Cytotoxic T cell (primary cell): Measurements from ENCODE around the genes INSYN2A, MKI67 and EBF3.

DNA sequence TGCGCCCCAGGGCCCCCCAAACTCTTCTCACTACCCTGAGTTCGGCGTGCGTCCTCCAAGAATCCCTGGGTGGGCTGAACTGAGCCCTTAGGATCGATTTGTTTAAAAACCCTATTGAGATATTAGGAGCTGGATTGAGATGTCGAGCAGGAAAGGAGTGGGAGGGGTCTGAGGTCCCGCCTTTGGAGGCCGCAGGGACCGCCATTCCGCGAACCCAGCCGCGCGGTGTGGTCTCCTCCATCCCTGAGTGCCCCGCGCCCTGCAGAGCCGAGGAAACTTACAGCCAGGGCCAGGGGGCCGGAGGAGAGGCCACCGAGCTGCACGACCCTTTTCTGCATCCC lies 134.1 kb upstream of the CTBP2 start:
- PRO-cap, 2 experiments, result no peak in any of the 2 experiments

GRCh38 chr10:125691174-125691748 lies 8.3 kb upstream of the TEX36 start:
- PRO-cap, 2 experiments, result no peak in any of the 2 experiments

DNA sequence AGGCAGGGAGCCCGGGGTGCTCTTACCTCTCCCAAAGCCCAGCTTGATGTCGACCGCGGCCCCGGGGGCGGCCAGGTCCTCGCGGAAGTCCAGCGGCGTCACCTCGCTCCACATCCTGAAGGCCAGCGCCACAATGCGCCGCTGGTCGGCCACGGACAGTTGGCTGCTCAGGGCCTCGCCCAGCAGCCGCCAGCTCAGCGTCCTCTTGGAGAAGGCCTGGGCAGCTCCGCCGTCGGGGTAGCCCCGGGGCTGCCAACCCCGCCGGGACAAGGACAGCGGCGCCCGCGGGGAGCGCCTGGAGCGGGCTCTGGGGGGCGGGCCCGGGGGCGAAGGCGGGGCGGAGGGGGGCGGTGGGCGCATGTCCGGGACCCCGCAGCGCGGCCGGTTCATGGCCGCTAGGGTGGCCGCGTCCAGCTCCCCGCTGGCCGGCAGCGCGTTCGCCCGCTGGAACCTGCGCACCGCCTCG lies 1.8 kb downstream of the MMP21 start:
- PRO-cap, 2 experiments, result no peak in any of the 2 experiments

DNA sequence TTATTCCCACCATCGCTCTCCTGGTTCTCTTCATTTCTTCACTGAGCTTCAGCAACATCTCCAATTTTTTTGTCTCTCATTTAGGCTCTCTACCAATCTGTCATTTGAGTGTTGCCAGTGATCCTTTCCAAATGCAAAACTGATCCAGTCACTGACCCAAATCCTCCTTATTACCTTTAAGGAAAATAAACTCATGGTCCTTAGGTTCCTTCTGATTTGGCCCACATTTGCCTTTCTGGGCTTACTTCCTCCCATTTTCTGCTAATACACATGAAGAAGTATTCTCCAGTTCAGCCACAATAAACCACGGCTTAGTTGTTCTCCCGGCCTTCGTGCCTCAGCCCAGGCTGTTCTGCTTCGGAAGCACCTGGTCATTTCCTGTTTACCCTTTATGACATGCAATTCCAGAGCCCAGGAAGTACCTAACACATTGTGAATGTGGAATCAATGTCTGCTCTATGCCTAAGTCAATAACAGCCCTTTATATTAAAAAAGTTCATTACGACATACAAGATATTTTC lies 4.1 kb upstream of the FANK1 start:
- PRO-cap, 2 experiments, result no peak in any of the 2 experiments

DNA sequence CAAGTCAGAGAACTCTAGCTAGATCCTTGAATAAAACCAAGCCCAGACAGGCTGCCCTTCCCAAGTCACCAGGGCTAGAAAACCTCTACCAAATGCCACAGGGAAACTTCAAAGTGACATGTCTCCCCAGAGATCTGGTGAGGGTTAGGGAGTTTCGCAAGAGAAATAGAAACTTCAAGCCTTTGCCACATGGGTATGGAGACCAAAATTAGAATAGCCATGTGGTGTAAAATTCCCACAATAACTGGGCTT lies 14.4 kb downstream of the ADAM12 start:
- PRO-cap, 2 experiments, result no peak in any of the 2 experiments

DNA sequence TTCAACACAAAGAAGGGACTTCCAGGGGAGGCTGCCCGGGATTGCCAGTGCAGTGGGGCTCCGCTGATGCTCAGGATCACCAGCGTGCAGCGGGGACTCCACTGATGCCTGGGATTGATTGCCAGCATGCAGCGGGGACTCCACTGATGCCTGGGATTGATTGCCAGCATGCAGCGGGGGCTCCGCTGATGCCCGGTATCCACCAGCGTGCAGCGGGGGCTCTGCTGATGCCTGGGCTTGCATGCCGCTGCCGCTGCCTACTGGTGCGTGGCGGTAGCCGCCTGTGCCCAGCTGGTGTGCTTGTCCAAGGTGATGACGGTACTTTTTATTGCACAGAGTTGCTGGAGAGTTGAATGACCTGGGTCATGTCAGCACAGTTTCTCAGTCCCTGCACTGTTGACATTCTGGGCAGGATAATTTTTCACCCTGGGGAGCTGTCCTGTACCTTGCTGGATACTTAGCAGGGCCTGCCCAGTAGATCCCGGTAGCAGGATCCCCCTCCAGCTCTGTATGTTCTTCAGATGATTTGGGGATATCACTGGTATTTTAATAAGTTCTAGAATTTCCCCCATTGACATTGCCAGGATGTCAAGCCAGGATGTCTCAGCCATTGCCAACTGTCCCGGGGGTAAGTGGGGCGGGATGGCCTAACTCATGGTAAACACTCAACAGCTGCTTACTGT lies 13.0 kb downstream of the DOCK1 start:
- PRO-cap, 2 experiments, result no peak in any of the 2 experiments

- PRO-cap, 2 experiments, result no peak in any of the 2 experiments
These were observed 117.8 kb downstream of the DOCK1 start for GRCh38 chr10:127022992-127023410.

DNA sequence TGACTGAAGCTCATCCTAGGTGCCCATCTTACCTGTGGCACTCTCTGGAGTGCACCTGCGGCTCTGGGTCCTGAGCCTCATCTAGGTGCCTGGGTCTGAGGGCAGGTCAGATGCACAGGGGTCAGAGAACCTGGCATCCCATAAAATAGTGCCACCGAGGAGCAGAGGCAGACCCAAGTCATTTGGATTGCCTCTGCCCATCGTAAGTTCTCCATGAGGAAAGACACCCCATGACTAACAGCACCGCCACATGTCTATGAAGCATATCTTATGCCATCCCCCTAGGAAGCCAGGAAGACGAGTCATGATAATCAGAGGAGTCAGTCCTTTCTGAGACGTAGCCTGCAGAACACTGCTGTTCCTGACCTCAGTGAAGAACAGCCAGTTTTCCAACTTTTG lies 51.3 kb downstream of the INSYN2A start:
- PRO-cap, 2 experiments, result no peak in any of the 2 experiments

- PRO-cap, 2 experiments, result no peak in any of the 2 experiments
These were observed at the start of gene INSYN2A for GRCh38 chr10:127195772-127196632. Gene INSYN2A, minus strand, starts transcription at chr10:127196591.

GRCh38 chr10:127293435-127294238 lies 97.2 kb upstream of the INSYN2A start:
- PRO-cap, 2 experiments, result no peak in any of the 2 experiments

GRCh38 chr10:127890670-127891353 lies 1.9 kb downstream of the CLRN3 start:
- PRO-cap, 2 experiments, result no peak in any of the 2 experiments

GRCh38 chr10:127977380-127978019 lies 70.6 kb downstream of the PTPRE start:
- PRO-cap, 2 experiments, result no peak in any of the 2 experiments

DNA sequence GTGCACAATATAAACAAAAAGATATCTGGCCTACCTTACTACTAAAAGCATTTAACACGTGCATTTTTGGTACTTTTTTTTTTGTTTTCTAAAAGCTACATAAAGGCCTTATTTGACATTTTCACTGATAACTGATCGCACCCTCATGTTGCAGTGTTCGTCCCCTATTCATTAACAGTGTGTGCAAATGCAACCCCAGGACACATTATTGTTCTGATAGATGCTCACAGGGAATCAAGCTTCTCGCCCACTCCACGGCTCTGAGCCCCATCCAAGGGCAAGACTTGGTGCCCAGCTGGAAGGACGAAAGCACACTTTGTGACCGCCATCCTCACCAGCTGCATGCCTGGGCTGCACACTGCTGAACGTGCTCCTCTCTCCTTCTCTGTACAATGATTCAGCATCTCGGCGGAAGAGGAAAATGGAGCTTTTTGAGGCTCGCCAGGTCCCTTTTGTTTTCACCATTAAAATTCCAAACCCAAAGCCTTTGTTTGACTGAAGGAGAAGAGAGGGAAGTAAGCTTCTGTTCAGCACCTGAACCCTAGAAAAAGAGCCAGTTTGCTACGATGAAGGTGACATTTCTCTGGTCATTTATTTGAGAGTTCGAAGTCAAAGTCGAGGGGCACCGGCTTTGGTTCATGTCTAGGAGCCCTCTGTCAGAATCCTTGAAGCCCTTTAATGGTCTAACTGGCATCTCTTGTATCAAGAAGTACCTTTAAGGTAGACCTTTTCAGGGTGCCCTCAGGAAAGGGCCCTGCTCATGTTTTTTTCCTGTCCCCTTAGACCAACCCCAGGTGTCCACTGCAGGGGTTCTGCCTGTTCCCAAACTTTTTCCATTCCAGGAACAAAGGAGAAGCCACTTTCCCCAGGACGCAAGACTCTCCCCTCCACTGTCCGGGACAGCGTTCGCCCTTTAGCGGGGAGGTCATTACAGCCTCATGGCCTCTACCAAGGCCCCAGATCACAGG lies 41.7 kb downstream of the MKI67 start:
- PRO-cap, 2 experiments, result no peak in any of the 2 experiments

GRCh38 chr10:128125427-128125741 lies 839 bp downstream of the MKI67 start:
- PRO-cap, 2 experiments, result no peak in any of the 2 experiments

DNA sequence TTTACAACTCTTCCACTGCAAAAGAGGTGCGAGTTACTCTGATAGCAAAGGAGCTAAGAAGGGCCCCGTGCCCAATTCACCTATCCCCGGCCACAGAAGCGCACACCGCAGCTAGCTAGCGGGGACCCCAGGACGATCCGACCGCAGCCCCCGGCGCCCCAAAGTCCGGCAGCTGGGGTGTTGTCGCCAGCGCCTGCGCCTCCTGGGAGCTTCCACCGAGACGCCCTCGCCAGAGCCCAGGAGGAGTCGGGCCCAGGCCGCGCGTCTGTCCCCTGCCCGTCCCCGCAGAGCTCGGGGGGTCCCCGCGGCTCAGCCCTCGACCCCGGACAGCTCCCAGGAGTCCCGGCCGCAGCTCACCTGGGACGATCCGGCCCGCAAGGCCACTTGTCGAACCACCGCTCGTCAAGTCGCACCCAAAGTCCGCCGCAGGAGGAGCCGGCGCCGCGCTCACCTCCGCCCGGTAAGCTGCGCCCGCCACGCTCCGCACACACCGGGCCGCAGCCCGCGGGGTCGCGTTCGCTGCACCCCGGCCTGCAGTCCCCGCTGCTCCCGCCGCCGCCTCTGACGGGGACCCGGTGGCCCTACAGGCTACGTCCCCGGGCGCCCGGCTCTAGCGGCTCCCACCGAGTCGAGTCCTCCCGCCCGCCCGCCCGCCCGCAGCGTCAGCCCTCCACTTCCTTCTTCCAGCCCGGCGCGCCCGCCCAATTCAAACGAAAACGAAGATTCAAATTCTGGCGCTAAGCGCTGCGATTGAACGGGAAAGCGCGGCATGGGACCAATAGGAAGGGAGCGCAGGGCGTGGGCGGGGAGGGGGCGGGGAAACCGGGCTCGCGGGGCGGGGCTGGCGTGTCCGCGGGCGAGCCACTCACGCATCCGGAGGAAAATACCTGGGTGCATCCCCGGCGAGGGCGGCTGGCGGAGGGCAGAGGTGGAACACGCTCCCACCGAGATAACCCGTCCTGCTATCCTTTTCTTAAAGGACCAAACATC lies at the start of gene MKI67:
MKI67 (minus strand) TSS at position 682 of the 990 bp plus-strand sequence.
- PRO-cap, 2 experiments, result peak in 2 of 2 experiments; most common plus-strand start position 896 of the sequence (in 2); most common minus-strand start position 674 of the sequence (in 1)

DNA sequence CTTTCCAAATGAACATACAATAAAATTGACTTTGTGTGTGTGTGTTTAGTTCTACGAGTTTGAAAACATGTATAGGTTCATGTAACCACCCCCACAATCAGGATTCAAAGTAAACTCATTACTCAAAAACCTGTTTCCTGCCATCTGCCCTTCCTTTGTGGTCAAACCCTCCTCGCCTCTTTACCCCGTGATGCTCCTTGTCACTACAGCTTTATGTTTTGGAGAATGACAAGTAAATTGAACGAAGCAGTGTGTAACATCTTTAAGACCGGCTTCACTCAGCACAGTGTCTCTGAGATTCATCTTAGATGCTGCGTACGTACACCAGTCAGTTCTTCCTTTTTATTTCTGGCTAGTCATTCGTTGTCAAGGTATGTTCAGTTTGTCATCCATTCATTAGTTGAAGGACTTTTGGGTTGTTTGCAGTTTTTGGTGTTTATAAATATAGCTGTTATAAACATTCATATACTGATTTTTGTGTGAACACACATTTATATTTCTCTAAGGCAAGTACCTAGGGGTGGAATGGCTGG lies 54.7 kb upstream of the MKI67 start:
- PRO-cap, 2 experiments, result peak in 1 of 2 experiments; most common plus-strand start position 259 of the sequence (in 1)

DNA sequence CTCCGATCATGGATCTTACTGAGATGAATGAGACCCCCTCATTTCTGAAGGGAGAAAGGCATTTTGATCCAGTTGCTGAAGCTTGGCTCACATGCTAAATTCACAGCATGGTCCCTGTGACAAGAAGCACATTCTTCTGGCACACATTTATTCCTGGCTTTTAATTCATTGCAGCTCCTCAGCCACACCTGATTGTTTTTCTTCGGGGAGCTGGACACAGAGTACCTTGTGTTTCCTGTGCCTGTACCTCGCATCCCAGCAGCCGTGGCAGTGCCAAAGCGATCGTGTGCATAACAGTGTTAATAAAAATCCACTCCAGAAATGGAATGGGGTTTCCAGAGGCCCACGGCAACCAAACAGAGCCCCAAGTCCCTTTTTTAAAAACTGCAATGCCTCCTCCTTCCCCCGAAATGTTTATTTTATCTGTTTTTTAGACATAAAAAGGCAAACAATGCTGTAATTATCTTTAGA lies 615.3 kb upstream of the MGMT start:
- PRO-cap, 2 experiments, result no peak in any of the 2 experiments

- PRO-cap, 2 experiments, result no peak in any of the 2 experiments
These were observed 443.9 kb upstream of the MGMT start for GRCh38 chr10:129023132-129023606.

DNA sequence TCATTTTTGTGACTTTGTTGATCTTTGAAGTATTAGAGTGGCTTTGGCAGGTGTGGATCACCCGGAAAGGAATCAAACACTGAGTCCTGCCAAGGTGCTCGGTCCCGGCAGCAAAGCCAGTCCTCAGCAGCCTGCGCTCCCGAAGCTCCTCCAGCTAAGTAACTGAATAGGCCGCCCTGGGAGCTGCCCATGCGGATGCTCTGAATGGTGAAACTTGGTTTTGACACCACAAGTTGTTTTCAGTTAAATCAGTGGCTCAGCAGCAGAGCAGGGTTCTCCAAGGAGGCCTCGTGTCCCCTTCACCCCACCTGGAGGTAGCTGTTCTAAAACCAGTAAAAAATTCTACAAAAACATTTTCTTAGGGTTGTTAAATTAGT lies 3.5 kb downstream of the MGMT start:
- PRO-cap, 2 experiments, result no peak in any of the 2 experiments

DNA sequence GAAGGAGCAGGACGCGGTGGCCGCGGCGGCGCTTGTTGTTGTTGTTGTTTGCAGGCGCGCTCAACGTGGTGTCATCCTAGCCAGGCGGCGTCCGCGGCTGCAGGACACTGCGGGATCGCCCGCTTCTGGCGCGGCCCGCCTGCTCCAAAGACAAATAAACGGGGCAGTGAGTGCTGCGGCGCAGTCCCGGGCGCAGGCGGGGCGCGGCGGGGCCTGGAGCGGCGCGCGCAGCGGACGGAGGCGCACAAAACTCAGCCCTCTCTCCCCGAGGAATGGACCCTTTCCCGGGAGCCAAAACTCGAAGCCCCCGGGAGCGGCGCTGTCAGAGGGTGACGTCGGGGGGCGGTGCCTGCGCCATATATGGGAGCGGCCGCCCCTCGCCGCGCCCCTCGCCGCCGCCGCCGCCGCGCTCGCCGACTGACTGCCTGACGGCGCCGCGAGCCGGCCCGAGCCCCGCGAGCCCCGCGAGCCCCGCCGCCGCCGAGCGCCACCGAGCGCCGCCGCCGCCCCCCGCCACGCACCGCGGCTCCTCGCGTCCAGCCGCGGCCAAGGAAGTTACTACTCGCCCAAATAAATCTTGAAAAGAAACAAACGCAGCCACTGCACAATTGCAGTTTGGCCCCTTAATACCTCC lies at the start of gene EBF3:
EBF3 (minus strand) TSS at position 274 of the 634 bp plus-strand sequence.
- PRO-cap, 2 experiments, result no peak in any of the 2 experiments